Zone of skin (tissue), 1 donor: ENCODE measurements around a stretch of chr6.

- RRBS: no CpG with 5 or more reads among the region's 2 CpGs
Observed at GRCh38 chr6:53240736-53241193, 92.1 kb upstream of the GCM1 start.

- RRBS: no CpG with 5 or more reads among the region's 3 CpGs
Observed at GRCh38 chr6:53242069-53242320, 93.4 kb upstream of the GCM1 start.

GRCh38 chr6:53268155-53269176 is 80.3 kb downstream of the ELOVL5 start:
- RRBS: no CpG with 5 or more reads among the region's 11 CpGs

DNA sequence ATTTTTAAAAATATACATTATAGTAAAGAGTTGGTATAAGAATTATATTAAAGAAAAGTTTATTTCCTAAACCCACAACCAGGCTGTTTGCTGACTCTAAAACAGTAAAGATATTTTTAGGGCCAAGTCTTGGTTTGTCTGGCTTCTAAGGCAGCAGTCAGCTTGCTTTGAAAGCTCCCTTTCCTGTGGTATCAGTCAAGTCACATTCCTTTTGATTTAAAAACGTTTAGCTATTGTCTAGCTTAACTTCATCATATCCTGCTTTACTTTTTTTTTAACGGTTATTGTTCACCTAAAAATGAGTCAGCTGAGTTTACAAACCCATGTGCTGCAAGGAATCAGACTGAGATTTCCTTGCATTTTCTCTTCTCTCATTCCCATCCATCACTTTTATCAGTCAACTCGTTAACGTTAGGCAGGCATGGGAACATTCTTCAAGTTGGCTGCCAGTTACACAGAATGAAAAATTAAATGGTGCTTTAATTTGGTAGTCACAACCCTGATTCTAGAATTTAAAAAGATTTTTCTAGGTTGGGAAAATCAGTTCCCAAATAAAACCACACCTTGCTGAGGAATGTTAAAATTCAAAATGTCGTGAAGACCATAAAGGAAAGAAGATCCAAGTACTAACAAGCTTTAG is 46.0 kb downstream of the ELOVL5 start:
- RRBS: no CpG with 5 or more reads among the region's 5 CpGs

GRCh38 chr6:53360295-53361061 is 11.7 kb upstream of the ELOVL5 start:
- RRBS: no CpG with 5 or more reads among the region's 11 CpGs

DNA sequence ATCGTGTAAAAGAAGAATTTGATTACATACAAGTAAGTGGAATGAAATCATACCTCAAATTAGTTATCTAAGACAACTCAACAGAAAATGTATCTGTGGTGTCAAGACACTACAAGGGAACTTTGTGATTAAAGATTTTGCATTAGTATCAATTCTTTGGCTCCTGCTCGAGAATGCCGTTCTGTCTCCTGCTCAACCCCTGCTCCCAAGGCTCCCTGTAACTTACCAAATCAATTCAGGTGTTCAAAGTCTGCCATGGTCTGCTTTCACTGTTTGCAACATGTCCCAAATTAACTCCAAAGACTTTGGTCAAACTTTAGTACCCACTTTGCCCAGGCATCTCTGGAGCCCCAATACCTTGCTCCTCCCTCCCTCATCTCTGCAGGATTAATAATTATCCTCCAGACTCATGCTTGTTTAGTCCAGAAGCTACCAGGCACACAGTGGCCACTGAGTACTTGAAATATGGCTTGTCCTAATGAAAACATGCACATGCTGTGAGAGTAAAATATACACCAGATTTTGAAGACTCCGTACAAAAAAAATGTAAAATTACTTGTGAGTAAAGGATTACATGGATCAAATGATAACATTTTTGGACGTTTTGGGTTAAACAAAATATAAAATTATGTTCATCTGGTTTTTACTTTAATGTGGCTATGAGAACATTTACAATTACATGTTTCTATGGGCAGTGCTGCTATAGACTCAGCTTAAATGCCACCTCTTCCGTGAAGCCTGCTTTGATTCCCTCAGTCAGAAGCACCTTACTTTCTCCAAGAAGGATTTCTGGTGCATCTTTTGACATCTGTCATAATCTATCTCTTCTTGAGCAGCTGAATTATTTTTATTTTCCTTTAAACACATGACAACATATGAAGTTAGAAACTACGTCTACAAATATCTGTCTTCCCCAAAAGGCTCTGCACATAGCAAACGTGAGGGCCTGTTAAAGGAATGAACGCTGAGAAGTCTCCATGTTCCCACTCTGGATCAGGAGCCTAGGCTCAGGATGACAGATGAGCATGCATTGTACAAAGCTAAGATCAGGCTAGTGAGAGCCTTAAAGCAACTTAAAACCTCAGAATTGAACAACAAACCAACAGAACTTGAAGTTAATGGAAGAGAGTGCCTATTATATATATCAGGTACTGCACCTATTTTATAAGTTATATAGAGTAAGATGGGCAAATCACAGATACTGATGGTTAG is 30.0 kb downstream of the GCLC start:
- RRBS: no CpG with 5 or more reads among the region's 9 CpGs

GRCh38 chr6:53616845-53617446 is 48.6 kb downstream of the KLHL31 start:
- RRBS: no CpG with 5 or more reads among the region's 5 CpGs

- RRBS: no CpG with 5 or more reads among the region's 1 CpG
Observed at GRCh38 chr6:53633605-53633823, 32.0 kb downstream of the KLHL31 start.

DNA sequence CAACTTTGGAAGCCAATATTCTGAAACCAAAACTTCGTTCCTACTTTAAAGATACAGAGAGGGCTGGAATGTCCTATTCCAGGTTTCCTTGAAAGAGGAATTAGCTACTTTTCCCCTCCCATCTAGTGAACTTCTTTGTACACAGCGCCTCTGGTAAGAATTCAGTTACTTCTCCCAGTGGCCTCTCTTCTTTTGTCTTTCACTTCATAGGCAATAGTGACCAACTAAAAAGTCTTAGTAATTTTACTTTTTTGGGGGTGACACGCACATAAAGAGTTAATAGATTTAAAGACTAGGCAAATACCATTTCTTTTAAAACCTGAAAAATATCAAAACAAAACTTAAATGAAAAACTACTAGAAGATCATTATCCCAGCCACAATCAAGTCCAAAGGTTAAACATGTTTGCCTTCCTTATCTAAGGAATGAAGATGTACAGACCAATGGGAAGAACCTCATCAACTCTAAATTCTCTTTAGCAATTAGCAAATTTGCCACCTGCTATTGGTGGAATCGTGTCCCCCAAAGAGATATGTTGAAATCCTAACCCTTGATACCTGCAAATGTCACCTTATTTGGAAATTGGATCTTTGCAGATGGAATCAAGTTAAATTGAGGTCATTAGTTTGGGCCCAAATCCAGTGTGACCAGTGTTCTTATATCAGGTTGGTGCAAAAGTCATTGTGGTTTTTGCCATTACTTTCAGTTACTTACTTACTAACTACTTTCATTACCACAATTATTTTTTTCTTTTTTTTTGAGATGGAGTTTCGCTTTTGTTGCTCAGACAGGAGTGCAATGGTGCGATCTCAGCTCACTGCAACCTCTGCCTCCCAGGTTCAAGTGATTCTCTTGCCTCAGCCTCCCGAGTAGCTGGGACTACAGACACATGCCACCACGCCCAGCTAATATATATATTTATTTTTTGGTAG is 31.5 kb downstream of the KLHL31 start:
- RRBS: no CpG with 5 or more reads among the region's 8 CpGs

DNA sequence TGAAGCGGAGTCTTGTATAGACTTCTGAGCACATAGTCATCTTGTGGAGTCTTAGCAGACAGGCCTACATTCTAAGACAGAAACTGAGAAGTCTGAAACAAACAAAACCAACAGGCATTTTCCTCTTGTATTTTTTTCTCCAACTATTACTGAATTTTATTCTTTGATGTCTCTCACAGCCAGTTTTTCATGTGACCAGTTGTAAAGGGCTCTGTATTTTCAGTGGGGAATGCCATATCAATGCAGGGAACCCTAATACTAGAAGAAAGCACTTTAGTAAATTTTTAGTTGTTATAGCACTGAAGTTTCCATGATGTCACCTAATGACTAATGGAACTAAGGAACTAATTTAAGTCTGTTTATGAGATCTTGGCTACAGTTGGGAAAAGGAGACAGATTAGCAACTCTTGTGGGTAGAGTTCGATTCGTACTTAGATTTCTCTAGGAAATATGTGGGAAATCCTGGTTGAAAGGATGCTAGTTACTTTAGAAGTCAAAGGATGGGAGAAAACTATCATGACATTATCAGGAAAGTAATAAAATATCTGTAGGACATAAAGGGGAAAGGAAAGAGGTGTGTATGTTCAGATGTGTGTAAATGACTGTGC is 103.2 kb downstream of the LRRC1 start:
- RRBS: no CpG with 5 or more reads among the region's 3 CpGs

- RRBS: no CpG with 5 or more reads among the region's 13 CpGs
Observed at GRCh38 chr6:53929199-53930289, 134.7 kb downstream of the LRRC1 start.

- RRBS: no CpG with 5 or more reads among the region's 6 CpGs
Observed at GRCh38 chr6:53999385-53999972, 111.8 kb upstream of the MLIP start.

GRCh38 chr6:54085491-54086002 is 25.7 kb upstream of the MLIP start:
- RRBS: no CpG with 5 or more reads among the region's 2 CpGs

GRCh38 chr6:54307539-54308157 is 593 bp upstream of the TINAG start:
- RRBS: no CpG with 5 or more reads among the region's 5 CpGs

DNA sequence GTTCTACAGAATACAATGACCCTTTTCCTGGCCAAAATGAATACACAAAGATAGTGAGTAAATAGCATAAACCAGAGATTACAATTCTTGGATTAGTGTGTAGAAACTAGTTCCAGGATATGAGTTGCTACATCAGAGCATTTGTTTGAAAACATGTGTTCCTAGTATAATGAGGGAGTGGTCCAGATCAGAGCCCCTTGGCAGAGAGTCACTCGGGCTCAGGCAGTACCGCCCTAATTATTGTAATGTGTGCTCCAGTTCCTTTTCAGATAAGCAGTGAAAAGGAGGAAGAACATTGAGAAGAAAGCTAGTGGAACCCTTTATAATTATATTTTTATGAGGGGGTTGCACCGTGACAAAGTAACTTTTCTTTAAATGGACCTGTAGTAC is 63.8 kb upstream of the COL21A1 start:
- RRBS: no CpG with 5 or more reads among the region's 3 CpGs

DNA sequence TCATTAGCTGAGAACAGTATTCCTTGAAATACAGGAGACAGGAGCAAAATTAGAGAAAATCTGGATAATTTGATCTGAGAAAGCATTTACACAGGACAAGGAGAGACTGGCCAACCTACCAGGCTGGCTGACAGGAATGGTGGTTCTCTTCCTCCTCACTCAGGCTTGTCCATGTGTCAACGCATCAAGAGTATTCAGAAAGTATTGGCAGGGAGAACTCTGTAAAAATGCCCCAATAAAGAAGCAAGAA is 124.8 kb upstream of the COL21A1 start:
- RRBS: no CpG with 5 or more reads among the region's 1 CpG

GRCh38 chr6:56614322-56614859 is 340.2 kb downstream of the DST start:
- RRBS: no CpG with 5 or more reads among the region's 1 CpG

GRCh38 chr6:56619934-56620730 is 334.5 kb downstream of the DST start:
- RRBS: no CpG with 5 or more reads among the region's 12 CpGs

- RRBS: no CpG with 5 or more reads among the region's 3 CpGs
Observed at GRCh38 chr6:56653670-56653967, 301.0 kb downstream of the DST start.

DNA sequence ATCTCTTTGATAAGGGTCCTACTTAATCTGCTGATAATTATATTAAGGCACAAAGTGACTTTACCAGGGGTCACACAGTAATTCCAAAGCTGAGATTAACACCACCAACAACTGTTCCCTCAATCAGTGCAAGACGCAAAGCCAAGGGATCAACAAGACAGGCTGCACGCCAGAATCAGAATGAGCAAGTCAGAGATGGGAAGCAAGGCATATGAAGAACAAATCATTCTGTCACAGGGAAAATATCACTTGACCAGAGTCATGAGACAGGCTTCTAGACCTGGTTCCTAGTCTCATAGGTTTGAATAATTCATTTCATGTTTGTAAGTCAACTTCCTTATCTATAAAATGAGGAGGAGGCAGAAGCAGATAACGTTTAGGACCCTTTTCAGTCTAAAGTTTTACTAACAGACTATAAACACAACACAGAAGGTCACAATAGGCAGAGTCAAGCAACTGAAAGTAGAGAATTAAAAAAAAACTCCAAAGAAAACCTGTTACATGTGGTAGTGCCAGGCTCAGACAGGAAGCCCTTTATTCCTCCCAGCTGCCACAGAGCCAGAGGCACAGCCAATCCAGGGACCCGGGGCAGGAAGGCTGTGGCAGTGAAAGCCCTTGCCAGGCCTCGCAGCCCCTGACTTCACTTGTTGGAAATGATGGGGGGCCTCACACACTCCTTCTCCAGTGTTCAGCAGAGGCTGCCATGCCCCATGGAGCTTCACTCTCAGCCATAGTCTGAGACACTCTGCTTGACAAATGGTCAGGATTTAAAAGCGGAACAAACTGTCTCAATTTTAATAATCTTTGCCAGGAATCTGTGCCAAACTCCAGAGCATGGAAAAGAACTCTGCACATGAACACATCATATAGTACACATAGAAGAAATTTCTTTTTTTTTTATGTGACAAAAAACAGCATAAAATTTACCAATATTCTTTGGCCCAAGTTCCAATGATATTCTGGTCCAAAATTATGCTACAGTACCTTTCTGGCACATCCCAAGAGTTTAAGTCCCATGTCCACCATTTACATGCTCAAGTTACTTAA is 282.7 kb downstream of the DST start:
- RRBS: no CpG with 5 or more reads among the region's 6 CpGs